Hair follicular keratinocyte (primary cell): Measurements from ENCODE around the genes CLEC4F, TEX261 and SPR.

DNA sequence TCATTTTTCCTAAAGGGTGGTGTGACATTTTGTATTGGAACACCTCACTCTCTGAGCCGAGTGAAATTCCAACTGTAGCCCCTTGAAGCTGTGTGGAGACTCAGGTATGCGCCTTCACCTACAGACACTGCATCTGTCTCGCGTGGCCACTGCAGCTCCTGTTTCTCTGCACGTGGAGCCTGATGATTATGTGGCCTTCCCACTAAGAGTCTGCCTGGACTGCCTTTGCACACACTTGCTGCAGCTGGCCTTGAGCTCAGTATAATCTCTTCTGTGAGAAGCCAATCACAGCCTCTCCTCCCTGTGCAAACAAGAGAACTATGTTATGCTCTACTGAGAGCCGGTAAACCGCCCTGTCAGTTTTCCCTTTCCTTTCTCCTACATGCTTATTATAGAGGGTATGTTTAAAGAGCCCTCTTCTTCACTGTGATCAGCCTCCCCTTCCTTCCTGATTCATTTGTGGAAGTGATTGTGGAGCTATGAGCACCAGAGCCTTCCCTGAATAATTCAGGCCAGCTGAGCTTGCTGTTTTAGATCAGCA lies 3.5 kb upstream of the TGFA start:
- RAMPAGE, long total RNA: no peak

- RAMPAGE, long total RNA: no peak
Measured at GRCh38 chr2:70820338-70820872, at the start of gene CLEC4F. CLEC4F (minus strand) TSS chr2:70820599.

GRCh38 chr2:70948249-70948837 lies 12.6 kb downstream of the ATP6V1B1 start:
- RAMPAGE, long total RNA: no peak

- RAMPAGE, long total RNA: no peak
Measured at GRCh38 chr2:70993965-70995395, at the start of gene TEX261. TEX261 (minus strand) TSS chr2:70994873.

DNA sequence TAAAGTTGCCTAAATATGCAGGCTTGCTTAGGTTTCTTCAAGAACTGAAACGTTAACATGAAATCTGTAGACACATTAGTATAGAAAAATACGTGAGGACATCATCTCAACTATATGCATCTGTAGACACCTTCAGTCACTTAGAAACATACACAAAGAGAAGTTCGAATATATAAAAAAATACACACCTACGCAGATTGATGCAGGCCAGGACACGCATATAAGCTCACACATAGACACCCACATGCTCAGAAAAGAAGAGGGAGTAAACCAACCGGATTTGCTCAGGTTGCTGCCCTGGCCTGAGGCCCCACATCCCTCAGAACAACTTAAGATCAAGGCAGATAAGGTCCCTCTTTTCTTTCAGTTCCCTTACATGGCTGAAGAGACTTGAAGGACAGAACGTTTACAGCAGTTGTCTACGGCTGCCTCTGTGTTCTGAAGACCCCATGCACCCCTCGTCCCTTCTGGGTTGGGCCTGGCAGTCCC lies 4.5 kb upstream of the NAGK start:
- RAMPAGE, long total RNA: no peak

DNA sequence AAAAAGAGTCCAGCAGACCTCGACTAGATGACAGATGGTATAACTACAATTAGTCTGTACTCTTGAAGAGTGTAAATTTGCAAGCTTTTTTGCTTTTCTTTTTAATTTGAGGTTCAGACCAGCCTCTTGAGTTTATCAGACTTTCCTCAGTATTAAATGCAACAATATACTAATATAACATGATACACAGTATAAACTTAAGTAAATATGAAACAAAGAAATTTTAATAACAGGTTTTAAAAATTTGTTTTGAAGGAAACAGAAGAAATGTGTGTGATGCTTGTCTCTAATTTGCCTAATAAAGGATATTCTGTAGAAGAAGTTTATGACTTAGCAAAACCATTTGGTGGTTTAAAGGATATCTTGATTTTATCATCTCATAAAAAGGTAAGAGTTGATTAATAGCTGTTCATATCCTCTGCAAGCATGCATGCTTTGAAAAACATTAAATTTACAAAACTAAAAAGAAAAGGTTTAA lies 64.8 kb upstream of the DYSF start:
- RAMPAGE, long total RNA: no peak

GRCh38 chr2:71428420-71428743 lies 38.1 kb upstream of the DYSF start:
- RAMPAGE, long total RNA: no peak

DNA sequence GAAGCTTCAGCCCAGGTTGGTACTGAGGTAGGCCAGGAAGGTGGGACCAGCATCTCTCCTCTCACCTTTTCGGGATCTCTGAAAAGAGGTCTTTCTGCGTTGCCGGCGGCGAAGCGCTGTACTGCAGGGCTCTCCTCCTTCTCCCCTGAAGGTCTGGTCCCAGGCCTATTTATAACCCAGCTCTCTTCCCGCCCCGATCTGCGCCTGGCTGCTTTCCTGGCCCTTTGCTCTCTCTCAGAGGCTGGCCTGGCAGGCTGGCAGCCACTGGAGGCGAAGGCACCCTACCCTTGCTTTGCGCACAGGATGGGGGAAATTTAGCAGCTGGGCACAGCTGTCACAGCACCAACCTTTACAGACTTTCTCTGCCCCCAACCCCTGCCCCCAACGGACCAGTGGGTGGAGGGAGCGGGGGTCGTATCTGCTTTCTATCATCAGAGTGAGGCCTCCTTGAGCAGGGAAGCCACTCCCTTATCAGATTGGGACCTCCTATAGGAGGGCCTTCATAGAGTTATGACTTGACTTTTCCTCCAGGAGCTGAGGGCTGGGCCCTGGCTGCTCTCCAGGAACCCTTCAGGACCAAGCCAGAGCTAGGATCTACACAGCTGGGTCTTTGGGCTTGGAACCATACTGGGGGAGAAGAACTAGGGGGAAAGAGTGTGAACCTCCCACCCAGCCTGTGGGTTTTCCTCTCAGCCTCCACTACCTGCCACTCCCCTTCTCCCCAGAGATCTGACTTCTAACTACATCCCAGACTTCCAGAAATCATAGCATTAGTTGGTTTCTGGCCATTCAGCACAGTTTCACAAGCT lies 12.0 kb upstream of the DYSF start:
- RAMPAGE, long total RNA: no peak

DNA sequence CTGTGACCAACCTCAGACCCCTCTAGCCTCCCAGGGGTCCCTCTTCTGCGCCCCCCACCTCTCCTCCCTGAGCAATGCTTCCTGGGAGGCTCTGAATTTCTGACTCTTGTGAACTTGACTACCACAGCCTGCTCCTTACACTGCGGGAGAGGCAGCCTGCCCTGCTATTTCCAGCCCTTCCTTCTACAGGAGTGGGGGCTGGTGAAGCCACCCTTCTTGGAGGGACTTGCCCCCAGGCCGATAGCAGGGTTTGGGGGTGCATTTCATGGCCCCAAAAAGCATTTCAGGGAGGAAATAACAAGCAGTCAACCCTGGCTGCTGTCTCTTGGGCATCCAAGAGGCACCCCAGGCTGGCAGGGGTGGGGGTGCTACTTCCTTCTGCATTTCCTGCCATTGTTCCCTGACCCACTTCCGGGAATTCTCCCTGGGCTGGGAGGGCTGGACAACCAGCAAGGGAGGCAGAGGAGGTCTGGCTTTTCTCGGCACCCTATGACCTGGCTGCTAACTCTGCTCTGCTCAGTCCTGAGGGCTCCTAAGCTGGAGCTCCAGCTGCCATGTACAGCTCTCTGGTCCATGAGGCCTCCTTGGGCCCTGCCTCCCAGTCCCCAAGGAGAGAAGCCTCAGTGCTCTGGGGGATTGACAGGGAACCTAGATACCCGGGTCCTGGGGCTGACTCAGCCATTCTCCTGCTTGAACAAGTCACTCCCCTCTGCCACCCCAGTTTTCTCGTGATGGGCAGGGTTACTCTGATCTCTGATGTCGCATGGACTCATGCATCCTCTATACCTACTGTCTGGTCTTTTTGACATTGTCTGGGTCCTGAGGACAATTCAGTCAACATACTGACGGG lies 33.9 kb downstream of the DYSF start:
- RAMPAGE, long total RNA: no peak

- RAMPAGE, long total RNA: no peak
Measured at GRCh38 chr2:71555669-71556483, 89.4 kb downstream of the DYSF start.

GRCh38 chr2:72137642-72138153 lies 10.0 kb downstream of the CYP26B1 start:
- RAMPAGE, long total RNA: no peak

DNA sequence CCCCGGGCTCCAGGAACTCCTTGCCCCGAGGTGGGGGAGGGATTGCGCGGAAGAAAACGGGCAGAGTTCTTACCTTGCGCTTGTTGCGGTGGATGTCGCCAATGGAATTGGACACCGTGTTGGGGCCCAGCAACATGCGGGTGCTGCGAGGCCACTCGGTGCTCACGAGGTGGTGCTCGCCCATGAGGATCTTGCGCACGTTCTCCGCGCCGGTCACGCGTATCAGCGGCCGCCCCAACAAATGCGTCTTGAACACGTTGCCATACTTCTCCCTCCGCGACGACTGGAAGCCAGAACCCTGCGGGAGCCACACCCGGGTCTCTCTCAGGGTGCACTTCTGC lies 3.8 kb downstream of the CYP26B1 start:
- RAMPAGE, long total RNA: no peak

- RAMPAGE, long total RNA: no peak
Measured at GRCh38 chr2:72561854-72562748, 263.7 kb downstream of the EXOC6B start.

DNA sequence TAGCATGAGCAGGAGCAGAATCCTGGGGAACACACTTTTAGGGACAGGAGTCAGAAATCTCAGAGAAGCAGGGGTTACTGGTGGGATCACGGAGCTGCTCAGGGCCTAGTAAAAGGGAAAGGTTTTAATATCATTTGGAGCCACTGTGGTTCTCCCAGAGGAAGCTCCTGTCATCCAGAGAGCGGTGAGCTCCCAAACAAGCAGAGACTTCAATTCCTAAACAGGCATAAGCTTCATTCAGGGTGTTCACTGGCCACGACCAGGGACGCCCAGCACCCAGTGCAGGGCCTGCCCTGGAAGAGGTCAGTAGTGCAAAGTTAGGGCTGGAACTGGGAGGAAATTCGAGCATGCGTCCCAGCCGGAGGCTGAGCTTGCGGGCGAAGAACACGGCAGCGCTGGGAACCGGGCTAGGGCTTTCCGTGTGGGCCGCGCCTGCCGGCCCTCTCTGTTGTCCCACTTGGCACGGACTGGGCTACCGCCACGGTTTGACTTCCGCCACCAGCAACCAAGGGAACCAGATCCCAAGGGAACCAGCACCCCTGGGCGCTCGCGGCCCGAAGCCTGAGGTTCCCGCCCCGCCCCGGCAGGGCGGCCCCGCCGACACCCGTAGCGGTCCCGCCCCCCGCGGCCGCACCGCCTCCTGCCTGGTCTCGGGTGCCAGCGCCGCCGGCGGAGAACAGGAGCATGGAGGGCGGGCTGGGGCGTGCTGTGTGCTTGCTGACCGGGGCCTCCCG lies at the start of gene SPR:
Gene SPR, plus strand, starts transcription at position 660 of the 734 bp plus-strand sequence.
- RAMPAGE, long total RNA: no peak

- RAMPAGE, long total RNA: no peak
Measured at GRCh38 chr2:72887483-72888184, 426 bp downstream of the SPR start.

- RAMPAGE, long total RNA: no peak
Measured at GRCh38 chr2:72895561-72896326, 8.5 kb downstream of the SPR start.

GRCh38 chr2:72921836-72922290 lies 4.5 kb downstream of the EMX1 start:
- RAMPAGE, long total RNA: no peak

GRCh38 chr2:72983558-72984116 lies 66.3 kb downstream of the EMX1 start:
- RAMPAGE, long total RNA: no peak

DNA sequence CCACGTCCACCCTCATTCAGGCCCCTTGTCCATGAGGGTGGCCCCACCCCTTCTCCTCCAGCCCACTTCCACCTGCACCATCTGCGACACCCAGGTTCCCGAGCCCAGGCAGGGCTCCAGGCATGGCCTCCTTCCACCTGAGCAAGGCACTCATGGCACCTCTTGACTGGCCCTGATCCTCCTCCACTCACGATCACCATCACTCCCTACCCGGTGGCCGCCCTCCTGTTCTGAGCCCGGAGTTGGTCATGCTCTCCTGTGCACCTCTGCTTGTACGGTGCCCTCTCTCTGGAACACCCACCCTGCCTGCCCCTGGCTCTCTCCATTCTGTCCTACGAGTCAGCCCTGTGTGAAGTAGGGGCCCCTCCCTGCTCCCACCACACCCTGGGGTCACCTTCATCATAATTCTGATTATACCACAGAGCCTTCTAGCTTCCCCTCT lies 76.9 kb downstream of the SFXN5 start:
- RAMPAGE, long total RNA: no peak

DNA sequence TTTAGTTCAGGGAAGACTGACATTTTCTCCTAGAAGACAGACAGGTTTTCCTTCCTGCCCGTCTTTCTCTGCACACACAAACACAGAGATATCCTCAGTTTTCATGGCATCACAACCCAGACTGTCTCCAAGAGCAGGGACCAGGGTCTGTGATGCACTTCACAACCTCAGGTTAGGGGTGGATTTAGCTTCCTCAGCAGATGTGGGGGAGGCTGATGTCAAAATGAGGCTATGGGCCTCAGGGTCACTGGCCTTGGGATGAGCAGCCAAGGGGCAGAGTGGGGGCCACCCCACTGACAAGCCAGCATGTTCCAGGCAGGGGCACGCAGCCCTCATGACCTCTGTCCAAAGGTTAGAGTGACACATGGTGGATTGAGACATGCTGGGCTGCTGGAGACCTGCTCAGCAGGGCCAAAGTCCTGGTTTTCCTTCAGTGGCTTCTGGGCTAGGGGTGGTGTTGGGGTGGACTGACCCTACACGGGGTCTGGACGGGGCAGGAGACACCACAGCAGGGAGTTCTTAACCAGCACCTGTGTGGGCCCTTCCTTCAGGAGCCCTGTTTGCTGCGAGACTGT lies 70.5 kb downstream of the SFXN5 start:
- RAMPAGE, long total RNA: no peak